Mesenteric fat pad (tissue), 1 donor: ENCODE measurements around the genes SLC38A4, SLC48A1 and COL2A1.

- PRO-cap = no peak
Measured at GRCh38 chr12:46786725-46787300, 39.0 kb downstream of the SLC38A4 start.

- PRO-cap = no peak
Measured at GRCh38 chr12:46788094-46788617, 37.6 kb downstream of the SLC38A4 start.

DNA sequence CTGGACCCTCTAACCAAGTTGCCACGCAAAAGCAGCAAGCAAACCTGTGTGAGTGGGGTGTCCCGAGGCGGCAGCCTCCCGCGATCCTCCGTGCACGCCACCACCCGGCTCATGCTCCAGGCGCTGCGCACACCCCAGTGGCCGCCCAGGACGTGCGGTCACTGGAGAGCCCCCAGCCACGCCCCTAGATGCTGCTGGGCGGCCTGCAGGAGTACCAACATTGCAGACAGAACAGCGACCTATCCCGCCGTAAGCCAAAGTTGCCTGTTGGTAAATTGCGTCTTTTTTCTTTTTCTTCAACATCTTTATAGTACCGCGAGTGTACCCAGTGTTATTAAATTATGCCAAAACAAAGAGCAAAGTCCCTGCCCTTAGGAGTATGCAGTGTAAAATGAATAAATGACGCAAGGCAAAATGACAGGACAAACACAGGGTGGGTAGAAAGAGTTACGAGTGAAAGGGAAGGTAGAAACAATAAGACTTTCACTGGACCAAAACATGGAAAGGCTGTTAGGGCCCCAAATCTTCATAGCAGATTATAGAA lies at the start of gene SLC38A4:
Gene SLC38A4, minus strand, starts transcription at position 139 of the 544 bp plus-strand sequence.
- PRO-cap = no peak

DNA sequence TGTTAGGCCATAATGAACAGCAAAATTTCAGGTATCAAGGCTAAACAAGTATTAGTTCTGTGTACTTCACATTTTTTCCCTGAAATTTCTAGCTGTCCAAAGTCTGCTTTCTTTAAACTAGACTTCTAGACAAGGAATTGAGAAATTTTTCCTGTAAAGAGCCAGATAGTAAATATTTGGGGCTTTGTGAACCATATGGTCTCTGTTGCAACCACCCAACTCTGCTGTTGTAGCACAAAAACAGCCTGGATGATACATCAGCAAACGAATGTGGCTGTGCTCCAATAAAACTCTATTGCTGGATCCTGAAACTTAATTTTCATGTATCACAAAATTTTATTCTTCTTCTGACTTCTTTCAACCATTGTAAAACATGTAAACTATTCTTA lies 95.9 kb upstream of the SLC38A4 start:
- PRO-cap = no peak

GRCh38 chr12:46938046-46938762 lies 112.4 kb upstream of the SLC38A4 start:
- PRO-cap = no peak

- PRO-cap = no peak
Measured at GRCh38 chr12:47032862-47033413, 46.5 kb upstream of the PCED1B start.

- PRO-cap = no peak
Measured at GRCh38 chr12:47193742-47194187, 114.0 kb upstream of the AMIGO2 start.

DNA sequence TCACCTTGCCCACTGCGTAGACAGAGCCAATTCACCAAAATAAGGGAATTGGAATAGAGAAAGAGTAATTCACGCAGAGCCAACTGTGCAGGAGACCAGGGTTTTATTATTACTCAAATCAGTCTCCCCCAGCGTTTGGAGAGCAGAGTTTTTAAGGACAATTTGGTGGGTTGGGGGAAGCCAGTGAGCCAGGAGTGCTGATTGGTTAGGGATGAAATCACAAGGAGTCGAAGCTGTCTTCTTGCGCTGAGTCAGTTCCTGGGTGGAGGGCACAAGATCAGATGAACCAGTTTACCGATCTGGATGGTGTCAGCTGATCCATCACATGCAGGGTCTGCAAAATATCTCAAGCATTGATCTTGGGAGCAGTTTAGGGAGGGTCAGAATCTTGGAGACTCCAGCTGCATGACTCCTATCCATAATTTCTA lies 126.1 kb upstream of the AMIGO2 start:
- PRO-cap = no peak

DNA sequence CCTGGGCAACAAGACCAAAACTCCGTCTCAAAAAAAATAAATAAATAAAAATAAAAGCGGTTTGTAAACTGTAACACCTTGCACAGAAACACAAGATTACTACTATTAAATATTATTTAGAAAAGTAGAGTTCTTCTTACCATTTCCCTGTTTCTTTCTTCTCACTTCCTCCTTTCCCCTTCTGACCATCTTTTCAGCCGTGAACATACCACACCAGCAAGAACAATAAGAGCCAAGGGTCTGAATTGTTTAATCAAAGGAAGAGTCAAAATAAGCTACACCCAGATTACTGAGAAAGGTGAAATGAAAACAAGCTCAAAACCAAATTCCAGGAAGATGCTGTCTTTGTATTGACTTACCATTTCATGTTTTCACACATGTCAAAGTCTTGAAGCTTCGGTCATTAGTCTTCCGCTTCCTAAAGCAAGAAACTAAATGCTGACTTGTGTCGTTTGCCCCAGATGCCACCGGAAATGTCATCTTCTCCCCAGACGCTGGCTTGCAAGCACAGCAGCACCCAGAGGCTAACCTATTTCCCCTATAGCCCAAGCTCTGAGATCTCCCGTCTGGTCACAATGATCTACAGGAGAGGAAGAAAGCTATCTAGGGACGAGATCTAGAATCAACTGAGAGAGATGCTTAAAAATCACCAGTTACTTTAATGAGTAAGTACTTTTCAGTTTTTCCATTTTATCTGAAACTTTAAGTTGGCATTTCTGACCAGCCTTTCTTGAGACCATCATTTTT lies 136.4 kb upstream of the AMIGO2 start:
- PRO-cap = no peak

DNA sequence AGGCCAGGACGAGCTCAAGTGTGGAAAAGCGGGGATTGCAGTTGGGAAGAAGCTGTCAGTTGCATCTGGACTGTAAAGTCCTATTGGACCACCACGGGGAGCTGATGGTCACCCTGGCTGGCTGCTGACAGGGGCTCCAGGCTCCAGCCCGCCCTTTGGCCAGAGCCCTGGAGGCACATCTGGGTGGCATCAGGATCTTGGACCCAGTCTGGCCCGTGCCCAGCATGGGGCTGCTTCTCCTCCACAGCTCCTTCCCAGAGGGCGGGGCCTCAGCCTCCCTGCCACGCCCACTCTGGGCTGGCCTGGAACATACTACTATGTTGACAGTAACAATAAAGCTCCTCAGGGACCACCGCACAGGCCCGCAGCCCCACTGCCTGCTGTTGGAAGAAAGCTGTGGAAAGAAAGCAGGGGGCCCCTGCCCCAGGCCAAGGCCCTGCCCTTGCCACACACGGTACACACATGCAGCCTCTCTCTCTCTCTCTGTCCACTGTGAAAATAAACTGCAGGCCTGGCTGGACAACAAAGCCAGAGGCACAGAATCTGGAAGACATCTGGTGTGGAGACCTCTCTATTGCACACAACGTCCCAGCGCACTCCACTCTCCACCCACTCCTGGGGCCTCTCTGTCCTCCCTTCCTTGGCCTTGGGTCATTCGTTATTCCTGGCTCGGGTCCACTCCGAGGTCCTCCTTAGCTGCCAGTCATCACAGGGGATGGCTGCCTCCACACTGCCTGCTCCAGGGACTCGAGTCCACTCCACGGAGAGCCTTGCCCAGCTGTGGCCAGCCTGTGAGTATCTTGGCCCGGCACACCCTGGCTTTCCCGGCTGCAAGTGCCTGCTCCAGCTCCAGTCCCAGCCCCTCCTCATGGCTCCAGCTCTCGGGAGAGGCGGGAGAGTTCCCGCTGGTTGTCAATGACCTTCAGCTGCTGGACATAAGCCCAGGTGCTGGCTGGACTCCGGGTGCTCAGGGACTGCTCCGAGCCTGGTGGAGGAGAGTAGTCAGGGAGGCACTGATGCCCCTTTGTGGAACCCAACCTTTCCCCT lies 11.7 kb upstream of the ENDOU start:
- PRO-cap = no peak

DNA sequence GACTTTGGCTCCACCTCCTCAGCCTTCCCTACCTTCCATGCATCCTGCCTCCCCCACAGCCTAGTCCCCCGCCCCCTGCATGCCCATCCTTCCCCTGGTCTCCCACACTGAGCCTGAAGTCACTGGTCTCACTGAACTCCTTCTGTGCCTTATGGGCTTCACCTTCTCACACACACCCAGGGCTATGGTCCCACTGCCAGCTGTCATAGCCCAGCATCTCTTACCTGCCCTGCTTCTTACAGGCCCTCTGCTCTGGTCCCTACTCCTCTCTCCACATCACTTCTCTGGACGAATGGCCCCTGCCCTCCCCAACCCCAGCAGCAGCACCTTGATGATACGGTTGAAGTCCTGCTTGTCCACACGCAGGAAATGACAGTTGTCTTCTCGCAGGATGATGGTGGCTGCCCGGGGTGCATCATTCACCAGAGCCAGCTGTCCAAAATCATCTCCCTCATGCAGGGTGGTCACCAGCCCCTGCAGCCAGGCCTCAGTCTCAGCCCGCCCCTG lies 9.6 kb downstream of the RAPGEF3 start:
- PRO-cap = no peak

DNA sequence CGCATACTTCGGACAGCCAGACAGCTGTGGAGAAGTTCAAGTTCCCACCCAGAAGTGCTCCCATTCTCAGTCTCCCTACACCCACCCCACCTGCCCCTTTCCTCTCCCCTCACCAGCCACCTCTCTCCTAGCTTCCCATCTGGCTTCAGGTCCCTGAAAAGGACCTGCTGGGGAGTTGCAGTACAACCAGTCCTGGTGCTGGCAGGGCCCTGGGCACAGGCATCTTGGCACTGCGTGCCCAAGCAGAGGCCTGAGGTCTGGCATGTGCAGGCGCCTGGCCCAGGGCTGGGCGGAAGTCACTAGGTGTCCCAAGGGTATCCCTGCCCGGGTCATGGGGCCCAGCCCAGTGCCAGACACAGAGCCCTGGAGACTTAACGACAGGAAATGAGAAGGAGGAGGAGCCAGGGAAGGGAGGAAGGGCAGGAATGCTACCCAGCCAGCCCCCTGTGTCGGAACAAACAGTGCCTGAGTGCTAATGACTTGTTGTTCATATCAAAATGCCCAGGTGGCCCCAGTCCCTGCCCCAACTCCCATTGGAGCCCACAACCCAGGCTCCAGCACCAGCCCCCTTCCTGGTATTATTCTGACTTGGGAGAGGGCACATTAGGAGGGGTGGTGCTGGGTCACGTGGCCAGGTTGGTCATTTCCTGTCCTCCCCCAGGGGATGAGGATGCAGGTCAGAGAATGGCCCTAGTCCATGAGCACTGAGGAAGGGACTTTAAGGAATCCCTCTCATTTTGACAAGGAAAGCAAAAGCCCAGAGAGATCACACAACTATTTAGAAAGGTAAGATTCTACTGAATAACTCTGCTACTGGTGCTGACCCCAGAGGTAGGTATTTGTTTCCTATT lies 5.2 kb downstream of the RAPGEF3 start:
- PRO-cap = no peak

- PRO-cap = no peak
Measured at GRCh38 chr12:47772755-47774001, at the start of gene SLC48A1. Gene SLC48A1, plus strand, starts transcription at chr12:47773238.

DNA sequence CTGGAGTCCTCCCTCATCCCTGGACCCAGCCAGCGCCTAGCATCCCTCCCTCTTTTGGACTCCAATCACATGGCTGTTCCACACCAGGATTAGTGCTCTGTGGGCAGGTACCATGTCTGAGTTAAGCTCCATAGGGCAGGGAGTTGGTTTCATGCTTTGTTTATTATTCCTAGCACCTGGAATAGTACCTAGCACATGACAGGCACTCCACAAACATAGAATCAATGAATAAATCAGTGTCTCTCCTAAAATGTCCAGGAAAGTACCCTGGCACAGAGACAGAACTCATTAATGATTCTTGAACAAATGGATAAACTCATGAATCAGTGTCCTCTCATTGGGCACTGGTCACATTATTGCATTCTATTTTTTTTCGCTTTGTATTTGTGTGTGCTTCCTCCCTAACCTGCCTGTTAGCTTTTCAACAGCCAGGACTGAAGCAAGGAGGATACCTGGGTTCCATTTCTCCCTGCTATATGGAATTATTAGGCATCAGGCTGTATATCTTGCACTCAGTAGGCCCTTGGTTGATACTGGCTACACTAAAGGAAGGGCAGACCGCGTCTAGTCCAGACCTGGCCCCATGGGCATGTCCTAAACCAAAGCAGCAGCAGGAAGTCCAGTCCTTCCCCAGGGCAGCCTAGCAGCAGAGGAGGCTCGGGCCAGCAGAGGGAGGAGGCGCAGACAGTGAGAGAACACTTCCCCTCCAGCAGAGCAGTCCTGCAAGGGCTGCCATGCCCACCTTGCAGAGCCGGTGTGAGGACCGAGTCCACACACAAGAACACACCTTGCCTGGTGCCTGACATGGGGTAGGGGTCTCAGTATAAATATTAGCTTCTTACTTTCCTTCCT lies 18.4 kb downstream of the HDAC7 start:
- PRO-cap = no peak

- PRO-cap = no peak
Measured at GRCh38 chr12:47807905-47808736, 11.6 kb downstream of the HDAC7 start.

DNA sequence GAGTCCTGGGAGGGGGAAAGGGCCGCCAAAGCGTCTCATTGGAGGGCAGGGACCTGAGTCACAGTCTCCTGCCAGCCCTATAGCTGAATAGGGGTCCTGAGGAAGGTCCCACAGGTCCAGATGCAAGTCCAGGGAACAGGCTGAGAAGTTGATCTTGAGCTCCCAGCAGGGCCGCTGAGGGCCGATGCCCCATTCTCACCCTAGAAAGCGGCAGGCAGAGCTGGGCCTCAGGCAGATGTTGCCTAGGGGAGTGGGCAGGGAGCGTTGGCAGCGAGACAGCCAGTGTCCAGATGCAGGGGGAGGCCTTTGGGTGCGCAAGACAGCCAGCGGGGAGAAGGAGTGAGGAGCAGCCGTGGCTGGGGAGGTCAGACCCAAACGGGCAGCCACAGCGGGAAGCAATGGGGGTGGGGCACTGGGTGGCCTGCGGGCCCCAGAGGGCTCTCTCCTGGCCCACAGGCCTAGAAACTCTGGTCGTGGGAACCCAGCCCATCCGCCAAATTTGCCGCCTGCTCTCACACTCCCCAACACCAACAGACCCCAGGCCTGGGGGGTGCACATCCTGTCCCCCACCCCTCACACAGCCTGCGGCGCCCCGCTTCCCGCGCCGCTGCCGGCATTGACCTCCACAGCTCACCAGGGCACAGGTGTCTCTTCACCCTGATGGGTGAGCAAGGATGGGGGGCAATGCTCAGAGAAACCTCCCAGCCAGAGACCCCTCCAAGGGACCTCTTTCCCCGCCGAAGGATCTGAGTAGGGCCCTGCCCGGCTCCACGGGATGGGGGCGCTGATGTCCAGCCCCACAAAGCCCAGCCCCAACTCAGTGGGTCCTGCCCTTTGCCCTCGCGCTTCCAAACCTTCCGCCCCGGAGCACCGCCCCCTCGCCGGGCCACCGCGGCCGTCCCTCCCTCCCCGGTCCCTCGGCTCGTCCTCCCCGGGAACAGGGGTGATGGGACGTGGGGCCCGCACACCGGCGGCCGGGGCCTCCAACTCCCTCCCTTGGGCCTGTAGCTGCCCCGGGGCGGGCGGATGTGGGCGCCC lies 898 bp downstream of the HDAC7 start:
- PRO-cap = unidirectional peak, plus-strand start at position 113 of the sequence

GRCh38 chr12:47825026-47825843 lies 5.5 kb upstream of the HDAC7 start:
- PRO-cap = no peak

GRCh38 chr12:47894369-47895134 lies 10.2 kb downstream of the VDR start:
- PRO-cap = no peak

DNA sequence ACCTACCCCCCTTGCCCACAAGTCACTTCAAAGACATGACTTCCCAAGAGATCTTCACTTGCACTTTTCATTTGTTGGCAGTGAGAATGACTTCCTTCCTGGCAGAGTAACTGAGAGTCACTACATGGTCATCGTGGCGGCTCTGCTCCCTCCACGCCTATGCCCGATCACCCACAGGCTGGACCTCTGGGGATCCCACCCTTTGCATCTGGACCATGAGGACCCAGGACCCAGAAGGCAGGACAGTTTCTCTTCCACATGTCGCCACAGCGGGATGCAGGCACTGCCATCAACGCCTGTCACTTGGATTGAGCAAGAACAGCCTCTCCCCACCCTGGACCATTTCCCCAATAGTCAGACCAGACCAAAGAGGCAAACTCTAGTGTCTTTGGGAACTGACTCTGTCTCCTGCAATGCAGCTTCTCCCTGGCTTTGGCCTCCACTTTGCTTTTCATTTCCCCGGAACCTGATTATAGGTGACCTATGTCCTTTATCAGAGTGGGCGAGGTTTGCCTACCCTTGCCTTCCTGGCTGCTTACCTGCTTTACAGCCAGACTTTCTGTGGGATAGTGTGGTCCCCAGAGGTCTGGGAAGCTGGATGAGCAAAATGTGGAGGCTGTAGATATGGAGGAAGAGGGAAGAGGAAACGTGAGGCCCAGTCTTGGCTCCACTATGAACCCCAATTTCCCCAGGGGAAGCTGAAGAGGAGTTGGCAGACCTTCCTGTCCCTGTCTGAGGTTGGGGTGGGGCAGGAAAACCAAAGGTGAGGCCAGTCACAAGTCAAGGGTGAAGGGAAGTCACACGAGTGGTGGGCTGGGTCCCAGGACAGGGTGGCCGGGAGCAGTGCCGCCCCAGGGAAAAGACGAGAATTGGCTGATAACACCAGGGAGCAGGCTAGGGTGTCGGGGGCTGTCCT lies 3.4 kb downstream of the VDR start:
- PRO-cap = no peak

- PRO-cap = no peak
Measured at GRCh38 chr12:48004205-48005437, at the start of gene COL2A1. Gene COL2A1, minus strand, starts transcription at chr12:48004476.